Mesothelial cell of epicardium (in vitro differentiated cells): ENCODE measurements around the genes TP53TG3C, ORC6 and NETO2.

DNA sequence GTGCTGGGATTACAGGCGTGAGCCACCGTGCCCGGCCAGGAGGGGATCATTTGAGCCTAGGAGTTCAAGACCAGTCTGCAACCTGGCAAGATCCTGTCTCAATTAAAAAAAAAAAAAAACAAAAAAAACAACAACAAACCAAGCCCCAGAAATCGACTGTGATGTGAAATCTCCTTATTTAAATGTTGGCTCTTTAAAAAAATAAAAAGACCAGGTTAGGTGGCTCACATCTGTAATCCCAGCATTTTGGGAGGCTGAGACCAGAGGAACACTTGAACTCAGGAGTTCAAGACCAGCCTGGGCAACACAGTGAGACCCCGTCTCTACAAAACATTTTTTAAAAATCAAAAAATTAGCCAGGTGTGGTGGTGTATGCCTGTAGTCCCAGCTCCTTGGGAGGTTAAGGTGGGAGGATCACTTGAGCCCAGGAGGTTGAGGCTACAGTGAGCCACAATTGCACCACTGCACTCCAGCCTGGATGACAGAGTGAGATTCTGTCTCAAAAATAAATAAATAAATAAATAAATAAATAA lies 4.9 kb upstream of the ARMC5 start:
- PRO-cap: no peak

DNA sequence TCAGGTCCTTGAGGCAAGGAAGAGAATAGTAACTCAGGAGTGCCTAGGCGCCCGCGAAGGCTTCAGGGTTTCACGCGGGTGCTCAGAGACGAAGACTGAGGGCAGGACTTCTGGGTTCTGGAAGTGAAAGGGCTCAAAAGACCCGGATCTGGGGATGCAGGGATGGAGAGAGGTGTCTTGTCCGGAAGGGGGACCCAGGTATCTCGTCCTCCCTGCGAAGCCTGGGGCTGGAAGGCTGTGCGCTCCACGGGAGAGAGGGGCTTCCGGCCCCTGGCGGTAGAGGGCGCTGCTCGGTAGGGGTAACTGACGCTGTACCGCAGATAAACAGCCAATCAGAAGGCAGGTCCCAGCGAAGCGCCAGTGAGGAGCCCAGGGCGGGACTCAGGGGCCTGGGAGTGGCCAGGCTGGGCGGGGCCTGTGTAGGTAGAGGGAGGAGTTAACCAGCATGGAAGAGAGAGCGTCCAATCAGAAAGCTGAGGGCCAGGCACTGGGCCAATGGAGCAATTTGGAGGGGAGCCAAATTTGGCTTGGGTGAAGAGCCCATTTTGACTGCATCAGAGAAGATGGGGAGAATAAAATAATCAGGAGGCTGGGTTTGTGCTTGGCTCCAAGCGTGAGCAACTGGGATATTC lies 802 bp downstream of the TGFB1I1 start:
- PRO-cap: no peak

DNA sequence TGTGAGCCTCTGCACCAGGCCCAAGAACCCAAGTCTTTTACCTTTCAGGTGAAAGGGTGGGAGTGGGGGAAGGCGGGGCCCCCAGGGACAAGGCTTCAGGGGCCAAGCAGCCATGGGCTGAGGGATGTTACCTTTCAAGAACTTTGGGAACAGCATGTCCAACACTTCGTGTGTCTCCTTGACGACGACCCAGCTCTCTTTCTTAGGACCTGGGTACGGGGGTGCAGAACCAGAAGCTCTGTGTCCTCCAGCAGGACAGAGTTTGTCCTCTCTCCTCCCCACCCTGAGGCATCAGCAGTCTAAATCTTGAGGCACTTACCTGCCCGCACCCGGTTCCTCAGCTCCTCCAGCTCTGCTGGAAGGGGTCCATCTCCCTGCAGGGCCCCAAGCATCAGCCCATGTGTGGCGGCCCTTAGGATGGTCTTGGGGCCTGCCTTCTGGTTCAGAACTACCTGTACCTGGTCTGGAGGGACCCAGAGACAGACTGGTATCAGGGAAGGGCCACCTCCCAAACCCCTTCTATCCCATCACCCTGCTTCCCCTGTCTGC lies 9.0 kb downstream of the SLC5A2 start:
- PRO-cap: no peak

DNA sequence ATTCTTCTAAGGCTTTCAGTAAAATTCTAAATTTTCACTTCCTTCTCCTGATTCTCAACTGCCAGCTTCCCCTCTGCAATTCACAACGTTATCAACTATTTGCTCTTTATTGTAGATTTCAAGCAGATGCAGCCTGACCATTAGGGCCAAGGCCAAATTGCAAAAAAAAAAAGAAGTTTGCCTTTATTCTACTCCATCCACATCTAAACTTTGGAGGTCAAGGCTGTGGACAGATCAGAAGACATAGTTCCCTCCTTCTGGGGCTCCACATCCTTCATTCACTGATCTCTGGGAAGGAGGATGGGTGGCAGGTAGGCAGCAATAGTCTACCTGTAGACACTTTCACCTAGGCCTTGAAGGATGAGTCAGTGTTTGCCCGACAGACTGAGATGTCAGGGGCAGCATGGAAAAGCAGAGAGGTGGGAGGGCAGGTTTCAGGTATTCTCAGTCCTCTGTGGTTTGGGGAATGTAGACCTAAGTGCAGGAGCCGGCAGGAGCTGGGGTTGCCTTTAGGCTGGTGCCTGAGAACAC lies 11.4 kb upstream of the KRBOX5 start:
- PRO-cap: no peak

- PRO-cap: no peak
Measured at GRCh38 chr16:31876046-31876458, 2.4 kb downstream of the ZNF267 start.

DNA sequence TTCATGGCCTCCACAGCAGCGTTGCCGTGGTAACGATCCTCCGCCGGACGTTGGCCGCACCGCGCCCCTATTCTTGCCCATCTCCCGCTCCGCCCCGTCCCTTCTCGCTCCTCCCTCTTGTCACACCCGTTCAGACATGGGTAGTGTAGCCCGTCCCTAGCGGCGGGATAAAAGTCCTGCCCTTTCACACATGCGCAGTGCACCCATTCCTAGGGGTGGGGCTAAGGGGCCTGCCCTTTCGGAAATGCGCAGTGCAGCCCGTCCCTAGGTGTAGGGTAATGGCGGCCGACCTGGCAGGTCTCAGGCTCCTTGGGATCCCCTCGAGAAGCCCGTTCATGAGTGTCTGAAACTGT lies 849 bp downstream of the TP53TG3D start:
- PRO-cap: no peak

DNA sequence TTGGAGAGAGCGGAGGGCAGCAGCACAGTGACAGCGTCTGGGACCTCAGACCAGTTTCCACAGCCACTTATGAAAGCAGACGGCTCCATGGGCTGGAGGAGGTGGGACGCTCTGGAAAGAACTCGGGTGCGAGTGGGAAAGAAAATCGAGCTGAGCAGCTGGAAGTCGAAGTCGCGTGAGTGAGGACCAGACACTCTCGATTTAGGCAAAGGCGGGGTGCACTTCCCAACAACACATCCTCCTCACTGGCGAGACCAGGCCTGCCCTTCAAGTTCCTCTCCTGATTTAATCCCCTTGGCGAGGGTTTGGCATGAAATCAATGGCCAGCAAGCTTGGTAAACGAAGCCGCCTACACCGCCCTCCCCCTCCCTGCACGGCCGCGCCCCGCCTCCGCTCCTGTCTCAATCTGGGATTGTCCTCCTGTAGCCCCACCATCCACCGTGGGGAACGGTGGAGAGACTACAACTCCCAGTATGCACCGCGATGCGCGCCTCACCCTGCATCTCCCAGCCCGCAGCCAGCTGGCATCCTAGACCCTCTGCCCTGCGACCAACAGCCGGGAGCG lies at the start of gene TP53TG3C:
Gene TP53TG3C (plus strand): TSS at position 416 of the 565 bp plus-strand sequence.
- PRO-cap: no peak

GRCh38 chr16:33706909-33707570 lies 247.6 kb downstream of the TP53TG3F start:
- PRO-cap: no peak

DNA sequence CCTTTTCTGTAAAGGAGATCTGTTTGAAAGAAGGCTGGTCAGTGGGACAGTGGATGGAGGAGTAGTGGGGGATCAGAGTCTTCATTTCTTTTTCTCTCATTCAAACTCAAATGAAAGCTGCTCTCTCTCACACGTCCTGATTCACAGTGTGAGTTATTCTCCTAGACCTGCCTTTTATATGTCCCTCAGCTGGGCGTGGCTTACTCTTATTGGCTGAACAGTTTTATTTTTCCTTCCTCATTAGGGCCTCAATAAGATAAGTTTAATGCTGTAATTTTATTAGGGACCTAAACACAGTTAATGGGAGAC lies 1925.5 kb downstream of the TP53TG3F start:
- PRO-cap: no peak

DNA sequence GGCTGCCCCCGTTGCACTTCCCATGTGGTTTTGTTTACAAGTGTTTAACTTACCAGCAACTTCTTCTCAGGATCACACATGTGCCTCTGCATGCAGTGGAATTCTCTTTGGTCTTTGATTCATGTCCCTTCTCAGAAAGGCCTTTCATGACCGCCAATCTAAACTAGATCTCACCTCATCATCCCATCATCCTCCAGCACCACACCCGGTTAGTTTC lies 16.6 kb upstream of the SHCBP1 start:
- PRO-cap: no peak

GRCh38 chr16:46688977-46690006 lies at the start of gene ORC6:
ORC6 (plus strand) TSS chr16:46689659.
- PRO-cap: bidirectional peak, plus-strand start at chr16:46689357, minus-strand start at chr16:46689188; unidirectional peak, plus-strand start at chr16:46689685

- PRO-cap: no peak
Measured at GRCh38 chr16:46923667-46924514, 39.7 kb downstream of the GPT2 start.

- PRO-cap: no peak
Measured at GRCh38 chr16:46928893-46929672, 44.4 kb downstream of the DNAJA2 start.

GRCh38 chr16:46929853-46930455 lies 43.5 kb downstream of the DNAJA2 start:
- PRO-cap: no peak

DNA sequence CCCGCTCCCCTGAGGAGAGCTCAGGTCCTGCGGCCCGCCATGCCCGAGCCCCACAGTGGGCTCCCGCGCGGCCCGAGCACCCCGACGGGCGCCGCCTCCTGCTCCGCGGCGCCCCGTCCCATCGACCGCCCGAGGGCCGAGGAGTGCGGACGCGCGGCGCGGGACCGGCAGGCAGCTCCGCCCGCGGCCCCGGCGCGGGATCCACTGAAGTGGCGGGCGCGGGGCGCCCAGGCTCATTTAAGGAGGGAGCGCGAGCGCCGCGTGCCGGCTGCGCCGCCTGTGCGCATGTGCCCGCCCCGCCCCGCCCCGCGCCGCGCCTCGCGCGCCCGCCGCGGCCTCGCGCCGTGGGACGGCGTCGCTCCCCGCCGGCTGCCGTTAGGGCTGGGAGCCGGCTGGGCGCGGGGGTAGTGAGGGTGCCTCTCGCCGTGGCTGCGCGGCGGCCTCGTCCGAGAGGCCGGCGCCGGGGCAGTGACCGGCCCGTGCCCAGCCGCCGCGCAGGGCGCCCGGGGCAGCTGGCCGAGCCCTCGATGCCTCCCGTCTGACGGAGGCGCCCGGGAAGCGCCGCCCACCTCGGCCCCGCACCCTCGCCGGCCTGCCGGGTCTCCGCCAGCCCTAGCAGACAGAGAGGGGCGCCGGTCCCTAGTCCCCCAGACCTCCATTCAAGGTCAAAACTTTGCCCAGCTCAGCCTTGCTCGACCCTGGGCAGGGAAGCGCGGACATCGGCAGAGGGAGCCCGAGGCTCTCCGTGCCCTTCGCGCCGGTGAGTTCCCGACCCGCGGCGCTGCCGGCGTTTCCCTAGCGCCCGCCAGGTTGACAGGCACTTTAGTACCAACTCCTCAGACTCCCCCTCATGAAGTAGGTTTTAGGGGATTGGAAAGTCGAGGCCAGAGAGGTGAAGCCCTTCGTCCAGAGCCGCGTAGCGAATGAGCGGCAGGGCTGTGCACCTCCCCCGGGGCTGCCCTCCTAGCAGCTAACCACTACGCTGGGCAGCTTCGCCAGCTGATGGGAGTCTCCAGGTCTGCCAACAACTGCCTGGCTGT lies at the start of gene NETO2:
Gene NETO2 (minus strand): TSS at position 211 of the 1,040 bp plus-strand sequence.
- PRO-cap: unidirectional peak, minus-strand start at position 211 of the sequence

GRCh38 chr16:47291185-47292002 lies 147.6 kb upstream of the NETO2 start:
- PRO-cap: no peak

DNA sequence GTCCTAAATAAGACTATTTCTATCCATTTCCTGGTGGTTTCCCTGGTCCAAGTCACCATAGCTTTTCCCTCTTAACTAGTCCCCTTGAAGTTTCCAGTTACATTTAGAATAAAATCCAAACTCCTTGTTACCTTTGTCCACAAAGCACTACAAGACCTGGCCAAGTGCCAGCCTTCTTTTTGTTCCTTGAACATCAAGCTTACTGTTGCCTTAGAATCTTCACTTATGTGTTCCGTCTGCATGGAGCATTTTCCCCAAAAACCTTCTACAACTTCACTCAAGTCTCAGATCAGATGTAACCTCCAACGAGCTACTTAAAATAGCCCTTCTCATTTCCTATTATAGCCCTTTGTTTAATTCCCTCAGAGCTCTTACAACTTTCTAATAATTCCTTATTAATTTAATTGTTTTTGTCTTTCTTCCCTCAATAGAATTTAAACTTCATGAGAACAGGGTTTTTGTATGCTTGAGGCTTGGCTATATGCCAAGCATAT lies 101.3 kb downstream of the ITFG1 start:
- PRO-cap: no peak

DNA sequence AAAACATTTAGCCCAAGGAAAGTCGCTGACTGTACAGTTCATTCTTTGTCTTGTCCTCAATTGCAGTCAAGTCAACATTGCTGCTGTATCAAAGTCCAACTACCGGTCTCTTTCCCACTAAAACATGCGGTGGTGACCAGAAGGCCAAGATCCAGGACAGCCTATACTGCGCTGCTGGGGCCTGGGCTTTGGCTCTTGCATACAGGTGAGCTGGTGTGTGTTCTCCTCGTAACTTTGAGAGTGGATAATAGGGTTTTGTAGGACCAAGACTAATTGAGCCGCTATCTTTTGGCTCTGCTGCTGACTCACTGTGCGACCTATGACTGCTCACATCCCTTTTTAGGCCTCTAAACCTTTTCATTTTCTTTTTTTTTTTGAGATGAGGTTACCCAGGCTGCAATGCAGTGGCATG lies 38.6 kb downstream of the PHKB start:
- PRO-cap: no peak

DNA sequence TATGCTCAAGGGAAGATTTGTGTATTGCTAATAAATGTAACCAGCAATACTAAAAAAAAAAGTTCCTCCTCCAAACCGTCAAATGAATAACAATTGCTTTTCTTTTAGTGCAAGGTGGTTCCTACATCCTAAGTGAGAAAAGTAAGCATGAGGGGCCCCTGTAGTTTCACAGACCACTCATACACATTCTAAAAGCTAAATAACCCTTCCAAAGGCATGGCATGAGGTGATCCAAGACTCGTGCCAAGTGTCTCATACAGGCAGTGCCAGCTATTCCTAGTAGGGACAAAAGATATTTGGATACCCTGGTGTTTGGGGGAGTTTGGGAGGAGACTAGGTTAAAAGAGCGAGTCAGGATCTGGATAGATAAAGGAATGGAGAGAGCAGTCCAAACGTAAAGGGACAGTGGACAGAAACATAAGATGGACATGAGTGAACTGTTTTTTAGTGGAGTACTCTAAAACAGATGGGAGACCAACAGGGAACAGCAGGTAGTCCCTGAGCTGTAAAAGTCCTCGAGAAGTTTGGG lies 172.2 kb downstream of the PHKB start:
- PRO-cap: no peak

- PRO-cap: no peak
Measured at GRCh38 chr16:47928048-47928442, 227.7 kb downstream of the ABCC12 start.